Tibial artery (tissue), 1 donor: ENCODE results near the genes PIM3, TUBGCP6 and HDAC10.

GRCh38 chr22:48587685-48588007 lies 98.3 kb downstream of the TAFA5 start:
- PRO-cap, result no peak

DNA sequence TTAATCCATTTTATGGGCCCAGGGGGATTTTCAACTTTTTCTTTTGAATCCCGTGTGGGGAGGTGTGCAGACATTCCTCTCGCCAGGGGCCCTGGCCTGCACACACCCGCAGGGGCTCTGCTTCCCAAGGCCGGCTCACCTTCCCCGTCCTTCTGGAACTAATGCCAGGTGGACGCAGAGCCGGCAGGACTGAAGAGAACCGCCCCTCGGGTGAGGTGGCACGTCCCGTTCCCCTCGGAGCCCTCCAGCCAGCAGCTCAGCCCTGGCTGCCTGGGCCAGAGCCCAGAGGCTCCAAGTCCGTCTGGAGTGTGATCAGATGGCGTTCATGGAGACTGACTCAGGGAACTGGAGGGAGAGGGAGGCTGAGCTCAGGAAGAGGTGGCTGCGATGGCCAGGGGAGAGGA lies 229.7 kb downstream of the TAFA5 start:
- PRO-cap, result no peak

- PRO-cap, result no peak
These were observed 562.8 kb downstream of the TAFA5 start for GRCh38 chr22:49051933-49052784.

DNA sequence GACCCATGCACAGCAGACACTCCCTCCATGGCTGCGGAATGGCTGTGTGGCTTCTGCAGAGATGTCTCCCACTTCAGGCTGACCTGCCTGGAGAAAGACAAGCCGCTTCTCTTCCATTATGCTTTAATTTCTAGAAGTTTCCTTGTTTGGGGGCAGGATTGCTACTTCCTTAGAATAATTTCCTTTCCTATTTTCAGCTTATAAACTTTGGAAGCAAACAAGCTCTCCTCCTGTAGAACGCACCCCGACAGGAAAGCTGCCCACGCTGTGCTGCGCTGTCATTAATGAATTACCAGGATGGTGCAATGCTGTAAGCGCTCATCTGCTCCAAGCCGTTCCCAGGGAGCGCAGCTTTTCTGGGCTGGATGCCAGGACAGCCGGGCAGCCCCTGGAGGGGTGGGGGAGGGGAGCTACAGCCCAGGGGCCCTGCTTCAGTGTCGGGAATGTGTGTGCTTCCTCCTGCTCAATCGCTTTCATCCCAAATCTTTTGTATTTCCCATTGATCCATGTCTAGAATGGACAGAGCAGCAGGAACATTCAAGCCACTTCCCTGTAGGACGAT lies 617.9 kb downstream of the BRD1 start:
- PRO-cap, result no peak

GRCh38 chr22:49610457-49611360 lies 217.0 kb downstream of the BRD1 start:
- PRO-cap, result no peak

DNA sequence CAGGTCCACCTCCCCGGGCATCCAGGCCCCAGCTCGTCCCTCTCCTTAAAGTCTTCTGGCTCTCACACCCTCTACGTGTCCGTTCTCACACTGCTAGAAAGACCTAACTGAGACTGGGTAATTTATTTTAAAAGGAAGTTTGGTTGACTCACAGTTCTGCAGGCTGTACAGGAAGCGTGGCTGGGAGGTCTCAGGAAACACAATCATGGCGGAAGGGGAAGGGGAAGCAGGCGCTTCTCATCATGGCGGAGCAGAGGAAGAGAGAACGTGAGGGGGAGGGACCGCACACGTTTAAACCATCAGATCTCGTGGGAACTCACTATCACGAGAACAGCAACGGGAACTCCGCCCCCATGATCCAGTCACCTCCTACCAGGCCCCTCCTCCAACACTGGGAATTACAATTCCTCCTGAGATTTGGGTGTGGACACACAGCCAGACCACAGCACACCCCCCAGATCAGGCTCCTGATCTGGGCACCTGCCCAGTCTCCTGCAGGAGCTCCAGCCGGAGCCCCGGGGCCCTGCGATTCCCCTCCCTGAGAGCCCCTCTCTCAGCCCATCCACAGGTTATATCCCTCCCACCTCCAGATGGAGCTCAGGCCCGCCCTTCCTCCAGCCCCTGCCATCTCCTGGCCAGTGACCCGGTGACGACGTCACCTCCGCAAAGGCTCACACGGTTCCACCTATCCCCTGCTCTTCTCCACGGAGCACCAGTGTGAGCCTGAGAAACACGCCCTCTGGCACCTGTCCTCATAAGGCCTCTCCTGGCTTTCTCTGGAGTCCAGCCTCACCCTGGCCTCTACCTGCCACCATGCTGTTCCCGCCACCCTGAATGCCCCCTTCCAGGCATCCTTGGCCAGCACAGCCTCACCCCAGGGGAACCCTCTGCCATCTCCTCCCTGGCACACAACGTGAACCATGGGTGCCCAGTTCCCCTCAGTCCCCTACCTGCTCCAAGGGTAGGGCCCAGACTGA lies 170.1 kb downstream of the BRD1 start:
- PRO-cap, result no peak

DNA sequence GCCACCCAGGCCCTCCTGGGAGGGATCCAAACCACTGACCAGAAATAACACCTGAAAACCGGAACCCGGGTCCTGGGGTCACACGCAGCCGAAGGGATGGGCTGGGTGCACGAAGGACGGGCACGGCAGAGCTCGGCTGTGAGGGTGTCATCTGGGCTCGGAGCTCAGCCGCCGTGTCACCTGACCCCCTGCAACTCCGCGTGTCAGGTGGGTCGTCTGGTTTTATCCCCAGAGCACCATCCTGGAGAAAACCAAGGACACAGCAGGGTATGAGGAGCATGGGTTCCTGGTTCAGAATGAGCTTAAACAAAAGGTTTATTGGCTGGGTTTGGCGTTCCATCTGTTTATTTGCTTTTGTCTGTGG lies 102.0 kb downstream of the BRD1 start:
- PRO-cap, result no peak

- PRO-cap, result no peak
These were observed 23.7 kb downstream of the BRD1 start for GRCh38 chr22:49803844-49804575.

GRCh38 chr22:49808005-49808523 lies 19.6 kb downstream of the BRD1 start:
- PRO-cap, result no peak

GRCh38 chr22:49825095-49825364 lies 2.6 kb downstream of the BRD1 start:
- PRO-cap, result no peak

GRCh38 chr22:49946552-49947031 lies 14.0 kb upstream of the PIM3 start:
- PRO-cap, result no peak

GRCh38 chr22:49960539-49961658 lies at the start of gene PIM3:
Gene PIM3 (plus strand): TSS chr22:49960772.
- PRO-cap, result bidirectional peak, plus-strand start at chr22:49960776, minus-strand start at chr22:49960670; bidirectional peak, plus-strand start at chr22:49961558, minus-strand start at chr22:49961325

GRCh38 chr22:50010581-50011173 lies 1.9 kb downstream of the IL17REL start:
- PRO-cap, result no peak

GRCh38 chr22:50111942-50112784 lies 22.4 kb downstream of the MOV10L1 start:
- PRO-cap, result no peak

DNA sequence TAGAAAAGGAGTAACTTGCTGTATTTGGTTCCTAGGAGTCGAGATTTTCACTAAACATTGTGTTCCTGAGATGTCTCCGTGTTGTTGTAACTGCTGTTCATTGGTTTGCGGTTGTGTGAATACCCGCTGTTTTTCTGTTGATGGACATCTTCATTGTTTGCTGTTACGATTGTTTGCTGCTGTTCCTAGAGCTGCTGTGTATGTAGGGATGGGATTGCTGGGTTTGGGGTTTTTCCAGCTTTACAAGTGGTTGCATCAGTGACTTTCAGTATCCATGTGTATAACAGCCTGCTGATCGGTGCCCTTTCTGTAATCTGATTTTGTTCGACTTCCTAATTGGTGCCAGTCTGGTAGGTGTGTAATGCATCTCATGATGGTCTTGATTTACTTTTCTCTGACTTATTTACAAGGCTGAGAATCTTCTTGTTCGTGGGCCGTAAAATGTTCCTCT lies 39.6 kb downstream of the MOV10L1 start:
- PRO-cap, result no peak

- PRO-cap, result no peak
These were observed 1.0 kb upstream of the TRABD start for GRCh38 chr22:50184442-50185342.

DNA sequence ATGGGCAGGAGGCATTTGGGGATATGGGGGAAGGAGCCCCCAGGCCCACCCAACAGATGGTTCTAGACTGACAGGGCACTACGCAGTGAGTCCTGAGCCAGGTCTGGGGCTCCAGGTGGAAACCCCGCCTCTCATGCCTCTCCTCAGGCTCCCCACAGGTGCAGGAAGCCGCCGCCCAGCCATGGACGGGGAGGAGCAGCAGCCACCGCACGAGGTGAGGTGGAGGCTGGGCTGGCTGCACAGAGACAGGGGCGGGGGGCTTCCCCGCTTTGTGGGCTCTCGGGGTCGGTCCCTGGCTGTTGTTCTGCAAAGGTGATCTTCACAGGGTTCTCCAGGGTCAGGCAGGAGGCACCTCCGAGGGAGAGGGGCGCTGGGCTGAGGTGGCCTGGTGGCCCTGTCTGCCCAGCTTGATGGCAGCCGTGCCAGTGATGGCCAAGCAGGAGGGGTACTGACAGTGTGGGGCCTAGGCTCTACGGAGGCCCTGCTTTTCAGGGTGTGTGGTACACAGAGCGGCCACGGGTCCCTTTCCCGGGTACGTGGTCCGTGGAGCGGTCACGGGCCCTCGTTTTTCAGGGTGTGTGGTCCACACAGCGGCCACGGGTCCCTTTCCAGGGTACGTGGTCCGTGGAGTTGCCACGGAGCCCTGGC lies 7.3 kb downstream of the TRABD start:
- PRO-cap, result no peak

GRCh38 chr22:50209129-50209841 lies 8.5 kb downstream of the SELENOO start:
- PRO-cap, result no peak

DNA sequence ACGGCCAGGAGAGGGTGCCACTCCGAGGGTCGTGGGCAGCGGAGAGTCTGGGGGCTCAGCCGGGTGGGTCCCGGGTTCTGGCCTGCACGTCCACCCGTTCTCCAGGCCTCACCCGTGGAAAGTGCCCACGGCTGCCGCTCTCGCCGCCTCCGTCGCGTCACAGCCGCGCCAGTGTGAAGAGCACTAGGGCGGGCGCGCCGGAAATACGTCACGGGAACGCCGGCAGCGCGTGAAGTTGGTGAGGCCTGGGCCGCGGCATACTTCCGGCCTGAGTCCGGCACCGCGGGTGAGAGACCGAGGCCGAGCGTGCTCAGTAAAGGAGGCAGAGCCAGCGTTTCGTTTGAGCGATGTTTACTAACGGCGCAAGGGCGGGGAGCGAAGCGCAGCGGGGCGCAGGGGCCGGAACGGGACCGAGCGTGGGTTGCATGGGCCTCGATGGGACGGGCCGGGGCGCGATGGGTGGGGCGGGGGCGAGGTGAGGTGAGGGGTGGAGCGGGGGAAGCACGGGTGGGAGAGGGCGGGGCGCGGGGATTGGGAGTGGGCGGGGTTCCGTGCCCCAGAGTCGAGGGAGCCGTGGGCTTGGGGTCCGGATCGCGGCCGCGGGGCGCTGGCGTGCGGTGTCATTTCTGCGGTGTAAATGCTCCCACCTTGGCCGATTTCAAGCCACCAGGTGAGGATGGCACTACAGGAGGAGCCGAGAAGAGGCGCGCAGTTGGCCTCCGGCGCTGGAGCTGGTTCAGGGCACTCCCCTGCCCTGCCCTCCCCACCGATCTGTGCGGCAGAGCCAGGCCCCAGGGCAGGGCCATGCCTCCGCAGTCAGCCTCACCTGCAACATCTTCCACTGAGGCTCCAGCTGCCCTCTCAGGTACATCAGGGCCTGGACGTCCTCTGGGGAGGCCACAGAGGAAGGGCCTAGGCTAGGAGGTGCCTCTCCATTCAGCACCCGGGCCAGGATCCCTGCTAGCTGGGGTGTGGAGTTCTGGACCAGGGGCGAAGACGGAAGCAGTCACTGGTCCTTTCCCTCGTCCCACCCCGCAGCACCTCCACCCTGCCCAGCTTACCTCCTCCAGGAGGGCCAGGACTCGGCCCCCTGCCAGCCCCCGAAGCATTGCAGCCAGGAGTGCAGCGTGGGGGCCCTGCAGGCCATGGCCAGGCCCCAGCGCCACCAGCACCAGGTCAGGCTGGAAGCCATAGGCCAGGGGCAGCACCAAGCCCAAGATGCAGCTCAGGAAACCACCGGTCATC lies at the start of gene TUBGCP6:
TSS of gene TUBGCP6 (minus strand) at position 175 of the 1,245 bp plus-strand sequence.
- PRO-cap, result bidirectional peak, plus-strand start at position 260 of the sequence, minus-strand start at position 123 of the sequence; unidirectional peak, plus-strand start at position 565 of the sequence

GRCh38 chr22:50251020-50251818 lies at the start of gene HDAC10:
Gene HDAC10 (minus strand): TSS chr22:50251265.
- PRO-cap, result bidirectional peak, plus-strand start at chr22:50251447, minus-strand start at chr22:50251242